Cardiac atrium fibroblast (primary cell): ENCODE measurements around the gene ZNF658.

- RAMPAGE, long total RNA, result no peak
Observed at GRCh38 chr9:40601000-40601868, 527.2 kb downstream of the FOXD4L6 start.

- RAMPAGE, long total RNA, result no peak
Observed at GRCh38 chr9:41273724-41274443, 84.8 kb upstream of the ZNG1F start.

- RAMPAGE, long total RNA, result no peak
Observed at GRCh38 chr9:61555059-61555345, 365.2 kb downstream of the SPATA31A7 start.

DNA sequence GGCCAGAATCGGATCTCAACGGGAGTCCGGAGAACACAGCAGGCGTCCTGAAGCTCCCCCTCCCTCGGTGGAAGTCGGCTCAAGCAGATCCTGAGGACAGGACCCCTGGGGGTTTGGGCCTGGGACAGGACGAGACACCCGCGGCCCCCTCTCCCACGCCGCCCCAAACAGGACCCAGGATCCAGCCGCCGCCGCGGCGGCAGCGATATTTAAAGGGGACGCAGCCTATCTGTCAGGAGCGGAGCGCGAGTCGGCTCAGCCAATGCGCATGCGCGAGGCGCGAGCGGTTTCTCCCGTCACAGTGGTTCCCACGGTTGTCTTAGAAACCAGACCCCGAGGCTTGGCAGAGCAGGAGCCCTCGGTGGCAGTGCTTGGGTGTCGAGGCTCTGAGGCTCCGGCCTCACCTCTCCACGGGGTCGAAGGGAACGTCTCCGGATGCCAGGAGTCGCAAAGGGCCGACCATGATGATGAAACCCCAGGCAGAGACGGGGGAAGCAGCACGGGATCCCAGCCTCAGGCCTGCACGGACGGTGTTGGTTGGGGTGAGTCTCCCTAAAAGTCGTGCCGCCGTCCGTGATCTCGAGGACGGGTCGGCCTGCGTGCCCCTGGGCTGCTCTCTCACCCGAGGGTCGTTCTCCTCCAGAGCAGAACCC lies 666.6 kb downstream of the SPATA31A7 start:
- RAMPAGE, long total RNA, result no peak

GRCh38 chr9:62376445-62377093 lies 1186.7 kb downstream of the SPATA31A7 start:
- RAMPAGE, long total RNA, result no peak

- RAMPAGE, long total RNA, result no peak
Observed at GRCh38 chr9:65811244-65811874, 74.4 kb downstream of the FOXD4L4 start.

GRCh38 chr9:66900441-66901035 lies at the start of gene ZNF658:
Gene ZNF658 (plus strand): TSS chr9:66900725.
- RAMPAGE, long total RNA, result no peak

- RAMPAGE, long total RNA, result no peak
Observed at GRCh38 chr9:67832506-67832951, 26.2 kb upstream of the ANKRD20A1 start.

- RAMPAGE, long total RNA, result no peak
Observed at GRCh38 chr9:68538190-68538801, 2.4 kb downstream of the TMEM252 start.

DNA sequence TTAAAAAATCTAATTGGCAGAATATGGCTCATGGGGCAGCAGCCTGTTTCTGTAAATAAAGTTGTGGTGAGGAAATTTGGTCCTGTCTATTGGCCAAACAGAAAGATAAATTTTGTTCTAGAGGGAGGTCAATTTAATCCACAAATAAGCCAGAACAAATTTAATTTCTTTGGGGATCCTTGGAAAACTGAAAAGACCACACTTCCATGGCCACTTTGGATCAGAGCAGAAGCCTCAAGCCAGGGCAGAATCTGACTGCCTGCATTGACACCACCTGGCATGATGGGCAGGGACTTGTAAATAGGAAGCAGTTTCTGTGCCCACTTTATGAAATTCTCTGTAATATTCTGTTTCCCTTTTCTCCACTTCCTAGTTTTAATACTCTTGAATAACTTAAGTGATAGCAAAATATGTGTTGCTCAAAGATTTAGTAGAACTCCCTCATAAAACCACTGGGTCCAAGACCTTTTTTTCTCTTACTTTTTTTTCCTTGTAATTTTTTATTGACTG lies 6.7 kb upstream of the TMEM252 start:
- RAMPAGE, long total RNA, result no peak

- RAMPAGE, long total RNA, result no peak
Observed at GRCh38 chr9:68643447-68644294, 61.4 kb upstream of the PIP5K1B start.

DNA sequence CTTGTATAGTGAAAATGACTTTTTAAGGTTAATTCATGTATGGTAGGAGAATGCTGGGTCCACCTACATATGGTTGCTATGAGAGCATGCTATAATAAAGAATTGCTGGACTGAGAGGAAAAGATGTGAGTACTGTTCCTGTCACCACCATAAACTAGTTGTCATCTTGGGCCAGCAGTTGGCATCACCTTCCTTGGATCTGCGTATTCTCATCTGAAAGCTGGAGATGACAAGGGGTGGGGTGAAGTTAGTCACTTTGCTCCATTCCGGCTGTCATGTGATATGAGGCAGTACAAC lies 33.3 kb downstream of the PIP5K1B start:
- RAMPAGE, long total RNA, result no peak

GRCh38 chr9:68749317-68750099 lies 30.4 kb upstream of the PABIR1 start:
- RAMPAGE, long total RNA, result no peak

DNA sequence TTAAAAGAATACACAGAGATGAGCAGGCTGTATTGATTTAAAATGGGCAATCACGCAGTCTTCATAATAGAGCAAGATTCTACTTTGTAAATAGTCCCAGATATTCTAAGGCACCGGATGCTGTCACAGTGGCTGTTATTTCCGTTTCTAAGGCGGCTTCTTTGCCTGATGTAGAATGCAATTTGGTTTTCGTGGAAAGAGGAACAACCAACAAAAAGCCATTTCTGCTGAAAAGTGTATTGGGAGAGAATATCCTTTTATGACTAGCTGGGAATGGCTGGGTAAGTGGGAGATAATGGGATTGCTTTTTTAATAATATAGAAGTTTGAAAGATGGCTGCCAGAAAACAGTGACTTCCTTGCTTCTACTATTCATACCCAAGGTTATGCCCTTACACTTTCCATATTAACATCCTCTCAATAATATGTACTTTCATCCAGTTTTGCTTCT lies 17.4 kb downstream of the PRKACG start:
- RAMPAGE, long total RNA, result no peak

GRCh38 chr9:69036829-69037411 lies 1.4 kb downstream of the FXN start:
- RAMPAGE, long total RNA, result no peak

- RAMPAGE, long total RNA, result no peak
Observed at GRCh38 chr9:69105065-69105657, 68.9 kb upstream of the TJP2 start.

GRCh38 chr9:69120924-69121620 lies 53.0 kb upstream of the TJP2 start:
- RAMPAGE, long total RNA, result no peak

GRCh38 chr9:69136489-69137197 lies 37.4 kb upstream of the TJP2 start:
- RAMPAGE, long total RNA, result no peak

DNA sequence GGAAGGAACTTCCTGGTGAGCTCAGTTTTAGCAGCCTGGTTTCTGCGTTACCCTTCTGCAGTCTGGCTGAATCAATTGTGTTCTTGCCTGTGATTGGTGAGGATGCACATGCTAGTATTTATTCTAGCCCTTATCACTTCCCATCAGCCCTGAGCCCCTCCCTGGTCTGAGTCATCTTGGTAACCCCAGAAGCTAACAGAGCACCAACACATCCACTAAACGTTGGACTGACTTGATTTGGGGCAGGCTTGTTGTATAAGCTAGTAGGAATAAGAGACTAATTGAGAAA lies 6.6 kb downstream of the TJP2 start:
- RAMPAGE, long total RNA, result no peak

DNA sequence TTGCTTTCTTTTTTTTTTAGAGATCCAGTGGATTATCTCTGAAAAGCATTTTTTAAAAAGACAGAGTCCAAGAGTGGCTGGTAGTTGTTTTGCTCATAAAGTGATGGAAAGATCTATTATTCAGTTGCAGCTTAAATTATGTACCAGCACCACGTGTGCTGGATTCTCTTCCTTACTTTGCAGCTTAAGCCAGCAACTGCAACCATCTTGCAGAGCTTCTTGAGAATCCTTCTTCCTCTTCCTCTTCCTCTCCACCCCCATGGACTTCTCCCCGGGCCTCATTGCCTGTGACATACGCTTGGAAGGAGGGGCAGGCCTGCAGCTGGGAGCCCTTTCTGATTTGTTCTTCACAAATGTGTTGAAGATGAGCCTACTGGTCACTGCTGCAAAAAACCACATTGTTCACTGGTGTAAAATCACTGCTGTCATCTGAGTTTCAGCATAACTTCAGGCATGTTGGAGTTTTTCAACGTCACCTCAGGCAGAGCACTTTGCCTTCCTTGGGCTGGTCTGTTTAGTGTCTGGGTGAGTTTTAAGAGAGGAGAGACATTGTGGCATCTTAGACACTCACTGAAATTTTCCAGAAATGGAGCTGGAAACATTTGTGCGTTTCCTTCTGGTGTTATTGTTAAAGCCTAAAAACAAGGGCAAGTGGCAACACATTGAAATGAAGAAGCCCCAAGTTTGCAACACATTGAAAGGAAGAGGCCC lies 7.8 kb downstream of the TJP2 start:
- RAMPAGE, long total RNA, result no peak